Hair follicular keratinocyte (primary cell): ENCODE measurements around a stretch of chr12.

- RAMPAGE, long total RNA = no peak
Measured at GRCh38 chr12:1593833-1593898, 715 bp downstream of the FBXL14 start.

GRCh38 chr12:1662557-1663585 lies 28.0 kb upstream of the ADIPOR2 start:
- RAMPAGE, long total RNA = no peak

GRCh38 chr12:1668176-1668375 lies 22.8 kb upstream of the ADIPOR2 start:
- RAMPAGE, long total RNA = no peak

- RAMPAGE, long total RNA = no peak
Measured at GRCh38 chr12:1668679-1669618, 21.9 kb upstream of the ADIPOR2 start.

DNA sequence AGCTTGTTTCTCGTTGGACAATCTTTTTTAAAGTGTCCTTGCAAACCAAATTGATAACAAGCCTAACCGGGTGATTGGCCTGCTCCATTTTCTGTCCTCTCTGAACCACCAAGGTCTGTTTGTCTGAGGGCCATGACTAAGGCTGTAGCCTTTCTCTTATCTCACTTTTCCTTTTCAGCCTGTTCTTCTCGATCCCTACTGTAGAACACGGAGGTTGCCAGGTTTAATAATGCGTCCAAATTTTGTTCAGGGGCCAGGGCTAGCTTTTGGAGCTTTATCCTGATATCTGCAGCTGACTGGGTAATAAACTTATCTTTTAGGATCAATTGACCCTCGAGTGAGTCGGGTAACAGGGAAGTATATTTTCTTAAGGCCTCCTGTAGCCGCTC lies 23.2 kb downstream of the ADIPOR2 start:
- RAMPAGE, long total RNA = no peak

GRCh38 chr12:1796798-1797117 lies 23.6 kb upstream of the LRTM2 start:
- RAMPAGE, long total RNA = no peak

DNA sequence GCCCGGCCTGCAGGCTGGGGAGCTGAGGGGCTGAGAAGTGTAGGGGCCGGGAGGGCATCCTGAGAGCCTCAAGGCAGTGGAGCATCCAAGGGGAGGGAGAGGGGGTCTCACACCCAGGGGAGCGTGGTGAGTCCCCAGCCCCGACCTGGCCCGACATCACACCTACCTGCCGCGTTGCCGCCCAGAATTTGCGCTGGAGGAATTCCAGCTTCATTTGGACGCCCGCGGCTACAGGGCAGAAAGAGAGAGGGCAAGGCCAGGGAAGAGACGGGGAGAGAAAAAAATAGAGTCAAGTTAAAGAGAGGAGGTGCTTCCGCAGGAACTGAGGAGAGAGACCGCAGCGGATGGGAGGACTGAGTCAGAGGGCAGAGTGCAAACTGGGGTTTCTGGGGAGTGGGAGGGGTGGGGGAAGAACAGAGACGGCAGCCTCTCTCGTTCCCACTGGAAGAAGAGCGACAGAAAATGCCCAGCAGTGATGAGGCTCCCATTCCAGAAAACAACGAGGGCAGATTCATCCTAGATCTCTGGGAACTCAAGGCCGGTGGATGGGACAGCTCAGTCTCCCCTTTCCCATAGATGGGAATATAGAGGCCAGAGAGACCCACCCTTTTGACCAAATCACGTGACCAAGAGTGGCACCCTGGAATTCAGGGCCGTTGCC lies 8.7 kb upstream of the LRTM2 start:
- RAMPAGE, long total RNA = no peak

DNA sequence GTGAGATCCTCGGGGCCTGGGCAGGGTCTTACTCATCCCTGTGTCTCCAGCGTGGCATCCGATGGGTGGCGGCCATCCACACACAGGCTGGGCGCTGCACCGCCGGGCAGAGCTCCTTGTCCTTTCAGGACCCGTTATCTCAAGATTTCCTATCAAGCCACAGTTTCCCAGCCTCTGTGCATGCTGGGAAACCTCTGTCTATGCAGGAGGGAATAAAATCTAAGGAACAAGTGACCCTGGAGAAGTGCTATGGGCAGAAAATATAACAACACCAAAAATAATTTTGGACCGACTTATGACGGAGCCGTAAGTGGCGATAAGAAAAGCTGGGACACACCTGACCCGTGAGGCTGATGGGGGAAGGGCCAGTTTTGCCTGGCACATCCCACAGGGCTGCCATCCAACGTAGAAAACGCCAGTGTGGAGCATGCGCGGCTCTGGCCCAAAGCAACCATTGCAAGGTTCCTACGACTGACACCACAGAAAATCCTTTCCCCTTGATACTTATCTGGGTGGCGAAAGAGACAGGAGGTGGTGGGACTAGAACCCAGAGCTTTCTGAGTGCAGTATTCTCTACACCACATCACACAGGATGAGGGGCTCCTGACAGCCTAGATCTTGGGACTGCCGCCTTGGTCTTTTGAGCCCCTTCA lies 17.1 kb upstream of the CACNA2D4 start:
- RAMPAGE, long total RNA = no peak

- RAMPAGE, long total RNA = no peak
Measured at GRCh38 chr12:1966785-1967299, 37.4 kb downstream of the DCP1B start.

- RAMPAGE, long total RNA = no peak
Measured at GRCh38 chr12:1970194-1970895, 33.9 kb downstream of the DCP1B start.

GRCh38 chr12:2075415-2075923 lies 22.7 kb downstream of the CACNA1C start:
- RAMPAGE, long total RNA = no peak

- RAMPAGE, long total RNA = no peak
Measured at GRCh38 chr12:2243767-2244844, 191.3 kb downstream of the CACNA1C start.

DNA sequence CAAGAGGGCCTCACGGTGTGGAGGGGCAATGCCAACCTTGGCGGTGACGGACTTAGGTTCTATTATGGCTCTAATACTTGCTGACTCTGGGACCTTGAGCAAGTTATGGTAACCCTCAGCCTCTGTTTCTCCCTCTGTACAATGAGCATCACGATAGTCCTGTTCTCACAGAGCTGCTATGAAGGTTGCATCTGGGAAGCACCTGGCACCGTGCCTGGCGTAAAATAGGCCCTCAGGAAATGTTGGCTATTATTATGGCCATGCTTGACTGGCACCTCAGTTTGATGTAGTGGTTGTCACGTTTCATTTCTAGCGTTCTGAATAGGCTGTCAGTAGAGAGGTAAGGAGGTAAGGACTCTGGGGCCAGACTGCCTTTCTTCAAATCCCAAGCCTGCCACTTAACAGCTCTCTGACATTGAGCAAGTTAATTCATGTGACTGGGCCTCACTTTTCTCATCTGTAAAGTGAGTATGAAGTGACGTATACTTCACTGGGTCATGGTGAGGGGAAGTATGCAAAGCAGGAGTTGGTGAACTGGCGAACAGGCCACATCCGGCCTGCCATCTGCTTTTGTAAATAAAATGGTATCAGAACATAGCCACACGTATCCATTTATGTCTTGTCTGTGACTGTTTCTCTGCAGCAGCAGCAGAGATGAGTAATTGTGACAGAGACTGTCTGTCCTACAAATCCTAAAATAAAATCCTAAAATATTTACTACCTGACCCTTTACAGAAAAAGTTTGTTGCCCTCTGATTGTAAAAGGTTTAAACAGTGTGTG lies 196.1 kb downstream of the CACNA1C start:
- RAMPAGE, long total RNA = no peak

- RAMPAGE, long total RNA = no peak
Measured at GRCh38 chr12:2304391-2304749, 251.6 kb downstream of the CACNA1C start.

- RAMPAGE, long total RNA = no peak
Measured at GRCh38 chr12:2323459-2324226, 270.9 kb downstream of the CACNA1C start.

DNA sequence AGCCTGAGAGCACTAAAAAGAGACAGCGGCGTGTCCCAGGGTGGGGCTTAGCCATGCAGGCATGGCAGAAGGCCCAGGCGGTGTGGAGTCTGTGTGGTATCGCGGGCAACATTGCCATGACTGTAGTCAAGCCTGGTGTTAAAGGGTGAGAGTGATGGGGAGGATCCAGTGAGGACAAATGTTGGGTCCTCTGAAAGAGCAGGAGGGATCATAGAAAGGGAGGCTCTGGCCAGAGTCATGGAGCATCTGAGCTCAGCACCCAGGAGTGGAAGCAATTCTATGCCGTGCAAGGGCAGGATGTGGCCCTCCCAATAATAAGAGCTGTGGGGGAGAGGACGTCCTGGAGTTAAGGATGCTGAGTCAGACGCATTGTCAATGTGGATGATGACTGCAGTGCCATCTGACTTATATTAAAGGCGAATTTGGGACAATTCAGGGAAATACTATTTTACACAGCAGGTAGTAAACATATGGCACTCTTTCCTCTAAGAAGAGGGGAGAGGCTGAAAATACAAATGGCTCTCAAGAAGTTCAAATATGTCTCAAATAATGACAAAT lies 241.1 kb upstream of the FKBP4 start:
- RAMPAGE, long total RNA = no peak

DNA sequence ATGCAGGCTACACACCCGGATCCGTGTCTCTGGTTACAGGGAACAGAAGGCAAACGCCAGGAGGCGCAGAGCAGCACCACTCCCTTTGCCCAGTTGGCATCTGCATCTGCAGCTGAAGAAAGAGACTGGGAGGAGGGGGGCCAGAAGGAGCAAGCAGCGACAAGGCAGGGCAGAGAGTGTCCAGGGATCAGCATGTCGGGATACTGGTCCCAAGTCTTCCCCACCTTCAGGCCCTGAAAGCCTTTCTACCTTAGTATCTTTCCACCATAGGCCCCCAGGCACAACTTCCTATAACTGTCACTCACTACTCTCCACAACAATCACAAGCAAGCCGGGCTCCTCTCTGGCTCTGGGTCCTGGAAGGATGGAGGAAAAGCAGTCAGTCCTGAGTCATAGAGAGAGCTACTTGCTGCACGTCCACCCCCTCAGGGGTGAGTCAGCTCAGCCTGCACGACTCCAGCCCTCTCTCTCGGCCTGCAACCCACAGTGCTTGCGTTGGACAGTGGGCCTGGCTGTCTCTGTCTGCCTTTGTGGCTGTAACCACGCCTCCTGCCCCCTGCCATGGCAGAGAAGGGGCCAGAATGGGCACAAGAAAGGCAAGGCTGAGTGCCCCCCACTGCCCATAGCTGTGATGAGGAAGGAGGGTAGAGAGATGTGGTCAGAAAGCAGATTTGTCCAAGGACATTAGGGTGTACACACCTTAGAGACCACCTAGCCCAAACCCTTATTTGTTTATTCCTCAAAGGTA lies 154.1 kb upstream of the FKBP4 start:
- RAMPAGE, long total RNA = no peak

DNA sequence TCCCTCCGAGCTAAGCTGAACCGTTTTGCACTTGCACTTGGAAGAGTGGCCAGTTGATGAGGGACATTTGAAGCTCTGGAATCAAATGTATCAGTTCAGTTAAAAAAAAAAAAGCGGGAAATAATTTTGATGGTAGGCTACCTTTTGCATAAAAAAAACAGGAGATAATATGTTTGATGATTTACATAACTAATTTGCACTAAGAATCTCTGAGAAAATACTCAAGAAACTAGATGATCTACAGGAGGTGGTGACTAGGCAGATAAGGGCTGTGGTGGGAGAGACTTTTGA lies 118.2 kb upstream of the FKBP4 start:
- RAMPAGE, long total RNA = no peak

DNA sequence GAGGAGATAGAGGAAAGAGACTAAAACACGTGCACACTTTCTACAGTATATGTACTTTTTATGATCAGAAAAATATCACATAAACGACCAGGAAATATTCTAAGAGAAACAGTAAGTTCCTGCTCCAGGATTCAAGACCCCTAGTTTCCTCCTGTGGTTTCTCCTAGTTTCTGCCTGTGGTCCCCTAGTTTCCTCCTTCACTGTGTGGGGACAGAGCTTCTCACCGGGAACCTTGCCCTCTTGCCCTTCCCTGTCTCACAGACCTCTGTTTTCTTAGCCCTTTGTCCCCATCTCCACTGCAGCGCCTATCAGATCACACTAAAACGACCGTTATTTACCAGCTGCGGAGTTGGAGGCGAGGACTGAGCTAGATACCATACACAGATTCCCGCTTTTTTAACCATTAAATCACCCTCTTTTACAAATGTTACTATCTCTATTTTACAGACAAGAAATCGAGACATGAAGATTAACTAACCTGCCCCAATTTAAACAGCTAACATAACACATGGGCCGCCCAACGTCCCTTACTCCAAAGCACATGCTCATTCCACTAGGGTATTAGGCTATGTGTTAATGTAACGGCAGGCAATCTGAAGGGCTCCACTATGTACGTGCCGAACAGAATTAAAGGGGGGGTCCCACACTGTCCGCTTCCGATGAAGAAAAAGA lies 2.1 kb upstream of the FKBP4 start:
- RAMPAGE, long total RNA = no peak

- RAMPAGE, long total RNA = no peak
Measured at GRCh38 chr12:2798263-2799318, 3.8 kb downstream of the FKBP4 start.